SJCRH30 (cell line): ENCODE measurements around a stretch of chr4.

- RAMPAGE, long total RNA = no peak
Measured at GRCh38 chr4:1711012-1711883, 871 bp downstream of the SLBP start.

- RAMPAGE, long total RNA = no peak
Measured at GRCh38 chr4:1822117-1822842, 29.2 kb downstream of the FGFR3 start.

- RAMPAGE, long total RNA = no peak
Measured at GRCh38 chr4:1833163-1833827, 22.7 kb downstream of the LETM1 start.

GRCh38 chr4:1842948-1843643, 12.9 kb downstream of the LETM1 start:
- RAMPAGE, long total RNA = no peak

- RAMPAGE, long total RNA = no peak
Measured at GRCh38 chr4:1983154-1983789, 25.5 kb downstream of the NELFA start.

DNA sequence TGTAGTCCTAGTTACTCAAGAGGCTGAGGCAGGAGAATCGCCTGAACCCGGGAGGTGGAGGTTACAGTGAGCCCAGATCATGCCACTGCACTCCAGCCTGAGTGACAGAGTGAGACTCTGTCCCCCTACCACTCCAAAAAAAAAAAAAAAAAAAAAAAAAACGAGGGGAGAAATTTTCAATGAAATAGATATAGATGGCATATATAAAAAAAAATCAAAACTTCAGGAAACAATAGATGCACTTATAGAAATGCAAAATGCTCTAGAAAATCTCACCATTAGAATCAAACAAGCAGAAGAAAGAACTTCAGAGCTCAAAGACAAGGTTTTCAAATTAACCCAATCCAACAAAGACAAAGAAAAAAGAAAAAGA, 40.8 kb downstream of the HAUS3 start:
- RAMPAGE, long total RNA = no peak

DNA sequence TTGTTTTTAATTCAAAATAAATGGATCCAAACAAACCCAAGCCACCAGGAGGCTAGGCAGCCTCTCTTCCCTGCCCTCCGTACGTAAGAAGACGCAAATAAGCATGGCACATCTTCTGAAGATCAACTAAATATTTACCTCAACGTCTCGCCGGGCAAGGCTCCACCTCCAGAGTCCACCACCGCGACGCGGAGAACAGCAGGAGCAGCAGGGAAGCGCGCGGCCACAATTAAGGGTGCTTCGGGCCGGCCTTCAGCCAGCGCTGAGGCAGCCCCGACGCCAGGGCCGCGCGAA, 592 bp downstream of the HAUS3 start:
- RAMPAGE, long total RNA = no peak

DNA sequence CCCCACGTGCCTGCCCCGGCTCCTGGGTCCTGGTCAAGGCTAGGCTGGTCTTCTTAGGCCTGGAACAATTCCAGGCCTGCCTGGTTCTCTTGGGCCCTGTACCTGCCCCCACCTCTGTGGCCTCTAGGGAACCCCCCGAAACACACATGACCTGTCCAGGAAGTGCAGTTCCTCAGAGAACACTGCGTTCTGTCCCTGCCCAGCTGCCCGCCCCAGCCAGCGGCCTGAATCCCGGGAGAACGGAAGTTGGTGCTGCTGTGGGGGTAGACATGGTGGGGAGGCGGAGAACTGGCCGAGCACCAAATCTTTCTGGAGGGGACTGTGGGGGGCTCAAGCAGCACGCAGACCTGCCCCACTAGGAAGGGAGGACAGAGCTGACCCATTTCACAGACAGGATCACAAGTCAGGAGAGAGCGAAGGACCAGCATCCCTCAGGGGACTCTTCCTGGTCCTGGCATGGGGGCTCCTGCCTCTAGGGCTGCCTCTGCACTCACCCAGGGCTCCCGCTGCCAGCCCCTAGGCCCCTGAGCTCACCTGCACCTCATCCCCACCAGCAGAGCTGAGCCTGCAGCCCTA, 4.9 kb downstream of the MXD4 start:
- RAMPAGE, long total RNA = no peak

- RAMPAGE, long total RNA = no peak
Measured at GRCh38 chr4:2257466-2257923, 4.4 kb downstream of the MXD4 start.

DNA sequence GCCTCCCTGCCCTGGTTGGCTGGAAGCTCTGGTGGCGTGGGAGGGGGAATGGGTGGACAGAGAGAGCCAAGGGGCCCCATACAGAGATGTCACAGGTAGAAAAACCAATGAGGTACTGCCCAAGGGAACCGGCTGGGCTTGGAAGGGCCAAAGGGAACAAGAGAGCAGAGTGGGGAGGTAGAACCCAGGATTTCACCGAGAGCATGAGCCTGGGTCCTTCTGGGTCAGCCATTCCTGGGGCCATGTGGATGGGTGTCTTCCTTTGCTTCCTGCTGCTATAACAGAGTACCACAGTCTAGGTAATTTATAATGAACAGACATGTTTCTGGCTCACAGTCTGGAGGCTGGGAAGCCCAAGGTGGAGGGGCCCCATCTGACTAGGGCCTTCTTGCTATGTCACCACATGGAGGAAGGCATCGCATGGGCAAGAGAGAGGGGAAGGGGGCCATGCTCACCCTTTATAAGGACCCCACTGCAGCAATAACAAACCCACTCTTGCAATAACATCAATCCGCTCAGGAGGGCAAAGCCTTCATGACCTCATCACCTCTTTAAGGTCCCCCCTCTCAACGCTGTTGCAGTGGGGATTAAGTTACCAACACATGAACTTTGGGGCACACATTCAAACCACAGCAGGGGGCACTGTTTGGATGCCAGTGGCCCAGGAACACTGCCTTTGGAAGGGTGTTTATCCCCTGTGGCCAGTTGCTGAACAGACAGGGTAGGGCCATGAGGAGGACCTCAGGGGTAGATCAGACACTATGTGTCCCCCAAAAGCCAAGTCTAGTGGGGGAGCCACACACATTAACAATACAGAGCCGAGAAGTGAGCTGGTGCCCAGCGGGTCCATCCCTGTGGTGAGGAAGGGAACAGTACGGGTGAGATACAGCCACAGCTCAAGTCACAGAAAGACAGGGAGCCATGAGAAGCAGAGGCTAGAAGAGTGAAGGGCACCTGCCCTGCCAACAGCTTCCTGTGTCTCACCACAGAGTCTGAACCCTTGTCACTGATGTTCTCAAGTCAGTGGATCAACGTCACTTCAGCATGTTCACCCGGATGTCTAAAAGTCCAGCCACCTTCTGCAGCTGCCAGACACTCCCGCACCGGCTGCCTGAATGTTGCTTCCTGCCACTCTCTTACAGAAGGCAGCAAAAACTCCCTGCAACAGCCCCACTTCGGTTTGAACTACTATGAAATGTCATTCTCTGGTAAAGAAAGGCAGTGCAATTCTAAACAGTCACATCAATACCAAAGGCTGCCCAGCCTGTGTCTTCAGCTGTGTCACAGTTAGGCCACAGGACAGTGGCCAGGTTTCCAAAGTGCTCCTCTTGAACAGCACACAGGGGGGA, 19.7 kb upstream of the MXD4 start:
- RAMPAGE, long total RNA = no peak

DNA sequence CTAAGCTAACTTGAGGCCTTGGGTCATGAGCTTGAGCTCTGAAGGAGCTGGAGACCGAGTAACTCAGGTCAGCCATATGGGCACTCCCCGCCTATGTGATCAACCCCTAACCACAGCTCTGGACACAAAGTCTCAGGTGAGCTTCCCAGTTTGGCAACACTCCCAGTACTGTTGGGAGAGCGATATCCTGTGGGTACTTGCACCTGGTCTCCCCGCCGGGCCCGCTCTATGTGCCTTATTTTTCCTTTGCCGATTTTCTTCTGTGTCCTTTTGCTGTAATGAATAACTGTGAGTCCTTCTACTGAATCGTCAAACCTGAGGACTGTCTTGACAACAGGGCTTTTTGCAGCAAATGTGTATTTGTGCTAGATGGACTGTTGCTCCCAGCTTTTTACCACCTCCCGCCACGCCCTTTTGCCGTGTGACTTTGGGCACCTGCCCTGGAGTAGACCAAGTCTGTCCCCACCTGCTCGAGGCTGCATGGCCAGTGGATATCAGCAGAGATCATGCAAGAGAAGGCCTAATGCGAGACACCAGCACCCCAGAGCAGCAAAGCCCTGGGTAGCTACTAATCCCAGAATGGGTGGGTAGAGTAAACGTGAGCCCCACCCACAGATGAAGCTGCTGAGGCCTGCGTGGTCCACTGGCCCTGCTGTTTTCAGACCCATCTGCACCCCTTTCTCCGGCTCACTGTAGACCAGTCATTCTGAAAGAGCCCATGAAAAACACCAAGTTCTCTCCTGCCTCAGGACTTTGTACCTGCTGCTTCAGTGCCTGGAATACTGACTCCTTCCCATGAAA, 4.8 kb upstream of the TNIP2 start:
- RAMPAGE, long total RNA = no peak

GRCh38 chr4:2788231-2788919, 4.5 kb upstream of the SH3BP2 start:
- RAMPAGE, long total RNA = no peak

GRCh38 chr4:2877773-2878413, 34.2 kb downstream of the ADD1 start:
- RAMPAGE, long total RNA = no peak

- RAMPAGE, long total RNA = no peak
Measured at GRCh38 chr4:2904495-2905070, 30.0 kb downstream of the MFSD10 start.

GRCh38 chr4:2924676-2925300, 9.8 kb downstream of the MFSD10 start:
- RAMPAGE, long total RNA = no peak

GRCh38 chr4:2933645-2934646, 679 bp downstream of the MFSD10 start:
- RAMPAGE, long total RNA = no peak

GRCh38 chr4:2936757-2937663, 2.4 kb upstream of the MFSD10 start:
- RAMPAGE, long total RNA = no peak

DNA sequence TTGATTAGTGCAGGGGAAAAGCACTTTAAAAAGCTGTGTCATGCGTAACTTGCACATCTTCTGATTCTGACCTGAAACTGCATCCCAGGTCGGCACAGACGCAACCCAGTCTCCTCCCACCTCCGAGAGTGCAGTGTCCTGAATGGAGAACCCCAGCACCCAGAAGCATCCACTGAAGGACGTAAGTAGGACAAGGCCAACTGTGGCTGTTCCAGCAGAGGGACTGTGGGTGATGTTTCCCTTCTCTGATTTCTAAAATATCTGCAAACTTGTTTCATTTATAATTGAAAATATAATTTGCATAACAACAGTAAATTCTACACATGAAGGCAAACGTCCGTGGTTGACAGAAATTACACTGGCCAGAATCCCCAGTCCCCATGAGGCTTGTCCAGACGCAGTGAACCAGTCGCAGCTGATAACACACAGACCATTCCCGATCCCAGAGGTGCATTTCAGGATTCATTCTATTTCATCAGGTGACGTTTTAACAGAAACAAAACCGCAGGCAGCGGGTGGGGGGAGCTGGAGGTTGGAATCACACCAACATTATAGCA, 3.1 kb upstream of the MFSD10 start:
- RAMPAGE, long total RNA = no peak

GRCh38 chr4:2954175-2954624, 9.0 kb downstream of the NOP14 start:
- RAMPAGE, long total RNA = no peak

GRCh38 chr4:3205995-3206492, 42.9 kb upstream of the MSANTD1 start:
- RAMPAGE, long total RNA = no peak